Bronchus fibroblast of lung (primary cell): ENCODE data around the gene DDX39B.

DNA sequence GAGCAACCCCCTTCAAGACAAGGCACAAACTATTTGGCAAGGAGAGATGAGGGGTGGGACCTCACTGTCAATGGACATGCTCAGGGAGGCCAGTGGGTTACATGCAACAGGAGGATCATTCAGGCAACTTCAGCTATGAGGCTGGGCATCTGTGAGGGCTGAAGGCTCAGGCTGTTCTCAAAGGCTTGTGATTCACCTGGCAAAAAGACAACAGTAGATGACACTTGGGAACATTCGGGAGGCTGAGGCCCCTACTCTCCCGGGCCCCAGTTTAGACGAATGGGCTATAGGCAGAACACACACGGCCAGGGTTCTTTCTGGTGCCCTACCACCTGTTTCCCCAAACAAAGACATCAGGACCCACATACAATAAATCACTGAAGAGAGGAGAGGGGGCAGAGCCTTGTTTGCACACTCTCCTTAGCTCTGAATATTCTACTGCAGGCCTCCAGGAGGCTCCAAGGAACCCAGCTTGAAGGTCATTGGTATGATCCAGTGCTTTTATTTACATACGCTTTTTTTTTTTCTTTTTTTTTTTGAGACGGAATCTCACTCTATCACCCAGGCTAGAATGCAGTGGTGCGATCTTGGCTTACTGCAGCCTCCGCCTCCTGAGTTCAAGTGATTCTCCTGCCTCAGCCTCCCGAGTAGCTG is 7.9 kb downstream of the TUBB start:
- RAMPAGE, long total RNA, result no peak

DNA sequence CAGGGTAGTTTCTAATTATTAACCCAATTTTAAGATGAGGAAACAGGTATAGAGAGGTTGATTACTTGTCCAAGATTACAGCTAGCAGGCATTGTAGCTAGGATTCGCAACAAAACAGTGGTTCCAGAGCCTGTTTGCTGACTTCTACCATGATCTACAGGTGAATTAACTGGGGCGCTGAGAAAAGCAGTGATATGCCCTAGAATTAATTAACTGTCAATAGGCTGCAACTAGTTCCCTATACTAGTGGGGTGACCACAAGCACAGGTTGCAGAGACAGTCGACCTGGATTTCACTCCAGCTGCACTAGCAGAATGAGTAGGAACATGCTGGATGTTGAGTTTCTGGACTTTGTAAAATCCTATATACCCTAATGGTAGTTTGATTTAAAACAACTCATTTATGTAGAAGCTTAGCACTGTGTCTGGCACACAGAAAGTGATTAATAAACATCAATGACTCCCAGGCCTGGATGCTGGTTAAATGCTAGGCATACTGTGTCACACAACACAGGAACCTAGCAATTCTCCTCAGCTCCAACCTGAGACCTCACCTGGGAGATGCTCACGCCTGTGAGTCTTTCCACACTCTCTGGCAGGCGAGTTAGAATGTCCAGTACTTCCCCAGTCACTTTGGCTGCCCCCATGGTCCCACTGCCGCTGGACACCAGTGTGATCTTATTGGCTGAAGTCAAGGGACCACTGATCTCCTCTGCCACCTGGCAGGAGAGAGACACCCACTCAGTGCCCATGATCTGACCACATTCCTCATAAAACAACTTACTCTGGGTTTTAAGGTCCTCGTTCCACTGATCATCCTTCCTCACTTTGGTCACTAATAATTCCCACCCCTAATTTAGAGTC is 9.5 kb downstream of the TUBB start:
- RAMPAGE, long total RNA, result start-site peak on the minus strand centred at position 646 of the sequence, 64 bp wide, 23 and 51 reads in 2 replicates

DNA sequence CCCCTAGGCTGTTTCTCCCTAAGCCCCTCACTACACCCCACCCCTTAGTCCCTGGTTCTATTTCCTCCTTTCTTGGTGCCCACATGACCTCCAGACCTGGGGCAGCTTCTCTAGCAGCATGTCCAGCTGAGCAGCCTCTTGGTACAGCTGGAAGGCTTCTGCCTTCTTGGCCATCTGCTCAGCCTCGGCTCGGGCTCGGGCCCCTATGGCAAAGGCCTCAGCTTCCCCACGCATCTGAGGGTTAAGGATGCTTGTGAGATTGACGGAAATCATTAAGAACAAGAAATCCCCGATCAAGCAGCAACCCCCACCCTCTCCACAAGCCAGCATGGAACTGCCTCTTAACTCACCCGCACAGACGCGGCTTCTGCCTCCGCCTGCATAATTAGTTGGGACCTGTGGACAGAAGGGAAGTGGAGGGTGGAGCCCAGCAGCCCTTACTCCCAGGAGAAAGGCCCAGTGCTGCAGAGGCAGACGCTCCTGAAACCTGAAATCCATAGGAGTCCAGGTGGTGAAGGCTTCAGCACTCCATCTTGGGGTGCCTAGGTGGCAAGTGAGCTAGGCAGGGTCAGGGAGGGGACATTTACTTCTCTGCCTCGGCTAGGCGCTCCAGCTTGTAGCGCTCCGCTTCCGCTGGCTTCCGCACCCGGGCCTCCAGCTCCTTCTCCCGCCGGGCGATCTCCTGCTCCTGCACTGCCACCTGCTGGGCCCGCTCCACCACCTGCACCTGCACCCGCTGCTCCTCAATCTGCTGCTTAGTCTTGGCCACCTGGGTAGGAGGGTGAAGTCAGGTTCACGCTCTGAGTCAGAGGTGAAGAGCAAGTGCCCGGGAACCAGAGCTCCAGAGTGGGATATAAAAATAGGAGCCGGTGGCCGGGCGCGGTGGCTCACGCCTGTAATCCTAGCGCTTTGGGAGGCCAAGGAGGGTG is 10.4 kb downstream of the TUBB start:
- RAMPAGE, long total RNA, result start-site peak on the minus strand centred at position 166 of the sequence, 139 bp wide, 82 and 41 reads in 2 replicates; start-site peak on the minus strand centred at position 684 of the sequence, 56 bp wide, 52 and 21 reads in 2 replicates

- RAMPAGE, long total RNA, result no peak
Observed at GRCh38 chr6:30765359-30765820, 21.0 kb upstream of the IER3 start.

DNA sequence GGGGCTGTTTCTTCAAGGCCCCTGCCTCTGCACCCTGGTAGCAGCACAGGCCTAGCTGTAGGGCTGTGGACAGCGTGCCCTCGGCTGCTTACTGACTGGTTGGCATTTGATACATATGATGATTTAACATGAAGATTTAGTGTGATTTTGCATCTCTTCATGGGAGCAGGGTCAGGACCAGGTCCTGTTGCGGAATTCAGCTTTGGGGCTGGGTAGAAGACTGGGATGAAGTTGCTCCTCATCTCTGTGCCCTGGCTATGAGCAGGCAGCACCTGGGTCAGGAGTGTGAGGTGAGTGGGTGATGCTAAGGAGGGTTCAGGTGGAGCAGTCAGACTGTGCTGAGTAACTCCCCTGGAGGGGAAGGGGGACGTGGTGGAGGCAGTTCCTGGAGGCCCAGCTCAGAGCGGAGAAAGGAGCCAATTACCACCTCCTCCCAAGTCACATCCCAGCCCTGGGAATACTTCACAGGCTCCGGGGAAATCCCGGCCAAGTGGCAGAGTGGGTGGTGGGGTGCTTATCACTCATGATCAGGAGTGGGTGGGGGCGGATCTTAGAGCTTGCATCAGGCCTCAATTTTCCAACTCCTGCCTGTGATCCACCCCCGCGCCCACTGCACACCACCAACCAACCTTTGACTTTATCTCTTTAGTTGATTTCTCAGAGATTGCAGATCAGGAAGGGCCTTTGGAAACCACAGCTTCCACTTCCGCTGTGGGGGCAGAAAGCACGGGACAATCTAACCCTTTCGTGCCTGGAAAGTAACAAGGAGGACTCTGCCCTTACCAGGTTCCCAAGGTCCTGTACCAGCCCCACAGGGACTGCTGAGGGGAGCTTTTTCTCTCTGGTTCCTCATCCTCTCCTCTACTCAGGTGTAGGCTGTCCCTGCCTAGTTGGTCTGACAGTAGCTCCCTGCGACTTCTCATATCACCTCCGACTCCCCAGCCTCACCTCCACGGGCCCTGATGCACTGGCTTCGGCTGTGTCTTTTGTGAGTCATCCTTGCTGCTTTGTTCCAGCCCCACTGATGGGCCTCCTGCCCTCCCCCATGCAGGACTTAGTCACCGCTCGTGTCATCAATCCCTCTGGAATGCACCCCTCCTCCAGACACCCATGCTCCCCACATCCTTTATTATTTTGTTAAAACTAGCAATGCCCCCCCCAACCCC is 24.8 kb upstream of the IER3 start:
- RAMPAGE, long total RNA, result no peak

DNA sequence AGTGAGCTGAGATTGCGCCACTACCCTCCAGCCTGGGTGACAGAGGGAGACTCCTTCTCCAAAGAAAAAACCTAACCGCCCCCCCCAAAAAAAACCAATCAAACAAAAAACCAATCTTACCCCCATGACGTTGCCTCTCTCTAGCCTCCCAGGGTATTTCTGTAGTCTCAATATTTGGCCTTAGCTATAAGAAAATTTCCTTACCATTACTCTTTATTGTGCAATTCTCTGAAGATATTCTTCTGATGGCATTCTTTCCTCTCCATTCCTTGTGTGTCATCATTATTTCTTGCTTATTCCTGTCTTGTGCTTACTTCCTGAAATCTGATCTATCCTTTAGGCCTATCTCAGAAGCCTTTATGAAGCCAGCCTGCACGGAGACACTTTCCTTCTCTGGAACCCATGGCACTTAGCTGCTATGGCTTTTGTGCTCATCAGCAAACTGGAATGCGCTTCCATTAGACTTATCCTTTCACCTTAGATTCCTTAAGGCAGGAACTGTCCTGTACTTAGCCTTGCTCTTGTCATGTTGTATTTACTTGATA is 65.9 kb upstream of the DDR1 start:
- RAMPAGE, long total RNA, result no peak

DNA sequence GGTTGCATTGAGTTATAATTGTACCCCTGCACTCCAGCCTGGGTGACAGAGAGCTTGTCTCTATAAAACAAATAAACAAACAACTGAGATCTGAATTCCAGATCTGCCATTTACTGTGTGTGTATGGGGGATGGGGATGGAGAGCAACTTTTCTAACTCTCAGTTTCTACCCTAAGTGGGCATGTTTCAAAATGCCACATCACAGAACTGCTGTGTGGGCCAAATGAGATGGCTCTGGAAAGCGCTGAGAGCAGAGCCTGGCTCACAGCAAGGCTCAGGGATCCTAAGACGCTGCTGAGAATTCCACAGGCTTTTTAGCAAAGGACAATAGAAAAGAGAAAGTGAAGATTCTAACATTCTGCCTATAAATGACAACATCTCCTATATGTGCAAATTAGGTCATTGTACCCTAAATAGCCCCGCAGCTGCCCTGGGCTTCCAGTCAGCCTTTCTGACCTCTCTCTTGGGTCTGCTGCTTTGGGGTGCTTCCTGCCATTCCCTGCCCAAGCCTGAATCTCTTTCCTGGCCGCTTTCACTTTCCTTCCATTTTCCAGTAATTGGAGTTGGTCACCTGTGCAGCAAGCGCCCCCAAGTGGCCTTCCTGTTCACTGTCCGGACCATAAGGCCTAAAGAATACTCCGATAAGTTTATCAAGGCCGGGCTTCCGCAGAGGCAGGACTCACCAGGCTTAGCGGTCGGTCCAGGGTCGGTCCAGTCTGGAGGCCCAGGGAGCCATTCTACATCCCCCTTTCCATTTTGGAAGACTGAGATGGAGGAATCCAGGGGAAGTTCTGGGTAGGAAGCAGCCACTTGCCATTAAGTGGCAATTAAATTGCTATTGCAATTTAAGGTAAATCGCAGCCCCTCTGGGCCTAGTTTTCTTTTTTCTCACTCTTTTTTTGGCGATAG is 6.8 kb upstream of the DDR1 start:
- RAMPAGE, long total RNA, result no peak

DNA sequence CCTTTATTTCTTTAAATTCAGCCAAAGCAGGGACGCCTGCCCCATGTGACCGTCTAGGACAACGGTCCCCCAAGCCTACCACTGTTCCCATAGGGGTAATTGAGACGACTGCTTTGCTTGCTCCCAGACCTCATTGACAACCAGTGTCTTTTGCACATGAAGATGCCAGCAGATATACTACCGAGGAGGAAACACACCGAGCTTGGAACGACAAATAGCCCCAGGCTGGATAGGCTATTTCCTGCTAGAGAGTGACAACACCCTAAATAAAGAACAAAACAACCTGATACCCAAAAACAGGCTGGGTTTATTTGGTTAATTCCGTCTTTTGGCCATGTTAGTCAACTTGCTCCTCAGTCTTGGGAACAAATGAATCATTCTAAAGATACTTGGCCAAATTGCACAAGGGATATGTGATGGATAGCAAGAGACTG is 11.6 kb upstream of the MUC22 start:
- RAMPAGE, long total RNA, result no peak

- RAMPAGE, long total RNA, result no peak
Observed at GRCh38 chr6:31086700-31087114, 25.7 kb downstream of the C6orf15 start.

GRCh38 chr6:31114939-31115905 is 622 bp downstream of the PSORS1C1 start:
- RAMPAGE, long total RNA, result no peak

GRCh38 chr6:31185300-31185575 is 14.8 kb upstream of the POU5F1 start:
- RAMPAGE, long total RNA, result no peak

DNA sequence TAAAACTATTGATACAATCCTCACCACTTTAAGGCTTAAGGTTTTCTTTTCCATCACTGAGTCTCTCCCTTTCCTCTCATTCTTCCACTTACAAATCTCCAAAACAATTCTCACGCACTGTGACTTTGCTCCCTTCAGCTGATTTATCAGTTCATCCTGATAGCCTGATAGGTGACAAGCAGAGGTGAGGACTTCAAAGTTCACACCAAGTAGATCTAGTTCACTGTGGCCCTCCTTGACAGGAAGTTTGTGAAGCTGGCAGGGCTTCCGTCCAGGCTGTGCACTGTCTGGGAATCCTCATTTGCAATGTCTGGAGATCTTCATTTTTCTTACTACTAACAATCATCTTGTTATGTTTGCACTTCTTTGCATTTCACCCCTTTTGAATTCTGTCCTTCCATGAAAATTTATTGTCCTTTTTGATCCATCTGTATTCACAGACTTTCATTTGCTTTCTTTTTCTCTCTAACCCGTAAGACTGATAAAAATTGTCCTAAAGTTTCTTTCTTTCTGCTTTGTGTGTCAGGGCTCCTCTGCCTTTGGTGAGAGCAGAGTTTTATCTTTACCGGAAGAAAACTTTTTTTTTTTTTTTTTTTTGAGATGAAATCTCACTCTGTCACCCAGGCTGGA is 35.3 kb upstream of the POU5F1 start:
- RAMPAGE, long total RNA, result no peak

DNA sequence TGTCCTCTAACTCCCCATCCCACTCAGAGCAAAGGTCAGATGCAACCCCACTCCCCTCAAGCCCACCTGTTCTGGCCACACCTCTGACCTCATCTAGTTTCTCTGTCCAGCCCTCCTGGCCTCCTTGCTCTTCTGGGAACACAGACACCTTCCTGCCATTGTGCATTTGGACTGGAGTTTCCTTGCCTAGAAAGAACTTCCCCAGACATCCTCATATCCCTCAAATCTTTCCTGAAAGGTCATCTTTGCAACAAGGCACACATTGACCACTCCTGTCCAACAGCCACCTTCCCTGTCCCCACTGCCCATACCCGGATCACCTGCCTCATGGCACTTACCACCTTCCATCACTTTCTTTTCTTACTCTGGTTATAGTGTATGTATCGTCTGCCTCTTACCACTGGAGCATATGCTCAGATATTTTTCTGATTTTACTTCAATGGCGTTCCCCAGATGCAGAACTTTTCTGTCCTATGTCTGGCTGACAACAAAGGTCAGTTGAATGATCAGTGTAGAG is 4.3 kb downstream of the HLA-C start:
- RAMPAGE, long total RNA, result no peak

DNA sequence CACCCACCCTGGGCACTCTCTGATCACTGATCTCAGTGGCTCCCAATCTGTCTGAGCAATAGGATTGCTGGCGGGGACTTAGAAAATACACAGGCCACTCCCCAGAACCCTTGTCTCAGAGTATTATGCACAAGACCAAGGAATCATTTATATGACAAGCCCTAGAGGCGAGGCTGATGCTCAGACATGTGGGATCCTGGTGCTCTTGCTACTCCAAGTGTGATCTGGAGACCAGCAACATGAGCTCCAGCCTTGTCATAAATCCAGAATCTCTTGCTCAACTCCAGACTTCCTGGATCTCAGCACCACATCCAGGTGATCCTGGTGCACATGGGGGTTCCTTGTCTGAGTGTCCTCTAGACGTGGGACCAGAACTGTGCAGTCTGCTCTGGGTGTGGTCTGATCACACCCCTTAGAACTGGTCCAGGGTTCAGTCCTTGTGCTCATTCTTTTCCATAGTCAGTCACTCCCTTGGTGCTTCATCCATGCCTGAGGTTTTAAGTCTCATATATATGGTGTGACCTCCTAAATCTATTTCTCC is 5.3 kb downstream of the HLA-B start:
- RAMPAGE, long total RNA, result no peak

GRCh38 chr6:31402021-31402346 is 1.4 kb upstream of the MICA start:
- RAMPAGE, long total RNA, result no peak

GRCh38 chr6:31421473-31421902 is 18.1 kb downstream of the MICA start:
- RAMPAGE, long total RNA, result no peak

- RAMPAGE, long total RNA, result no peak
Observed at GRCh38 chr6:31495611-31496019, 2.3 kb upstream of the MICB start.

- RAMPAGE, long total RNA, result start-site peak on the minus strand at chr6:31541968-31542060, 367 and 37 reads in 2 replicates
Observed at GRCh38 chr6:31541457-31542163, at the start of gene DDX39B. DDX39B (minus strand) TSS chr6:31542003.

GRCh38 chr6:31545141-31545751 is 1.2 kb downstream of the ATP6V1G2 start:
- RAMPAGE, long total RNA, result no peak

- RAMPAGE, long total RNA, result no peak
Observed at GRCh38 chr6:31547964-31548283, 516 bp downstream of the NFKBIL1 start.